Measurements from ENCODE around the gene TET1.

DNA sequence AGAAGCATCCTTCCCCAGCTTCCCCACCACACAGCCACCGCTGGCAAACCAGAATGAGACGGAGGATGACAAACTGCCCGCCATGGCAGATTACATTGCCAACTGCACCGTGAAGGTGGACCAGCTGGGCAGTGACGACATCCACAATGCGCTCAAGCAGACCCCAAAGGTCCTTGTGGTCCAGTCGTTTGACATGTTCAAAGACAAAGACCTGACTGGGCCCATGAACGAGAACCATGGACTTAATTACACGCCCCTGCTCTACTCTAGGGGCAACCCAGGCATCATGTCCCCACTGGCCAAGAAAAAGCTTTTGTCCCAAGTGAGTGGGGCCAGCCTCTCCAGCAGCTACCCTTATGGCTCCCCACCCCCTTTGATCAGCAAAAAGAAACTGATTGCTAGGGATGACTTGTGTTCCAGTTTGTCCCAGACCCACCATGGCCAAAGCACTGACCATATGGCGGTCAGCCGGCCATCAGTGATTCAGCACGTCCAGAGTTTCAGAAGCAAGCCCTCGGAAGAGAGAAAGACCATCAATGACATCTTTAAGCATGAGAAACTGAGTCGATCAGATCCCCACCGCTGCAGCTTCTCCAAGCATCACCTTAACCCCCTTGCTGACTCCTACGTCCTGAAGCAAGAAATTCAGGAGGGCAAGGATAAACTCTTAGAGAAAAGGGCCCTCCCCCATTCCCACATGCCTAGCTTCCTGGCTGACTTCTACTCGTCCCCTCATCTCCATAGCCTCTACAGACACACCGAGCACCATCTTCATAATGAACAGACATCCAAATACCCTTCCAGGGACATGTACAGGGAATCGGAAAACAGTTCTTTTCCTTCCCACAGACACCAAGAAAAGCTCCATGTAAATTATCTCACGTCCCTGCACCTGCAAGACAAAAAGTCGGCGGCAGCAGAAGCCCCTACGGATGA lies 177.1 kb downstream of the RTKN2 start:
CAGE:
- cytosol, long polyA minus RNA = no peak
- cytosol, long polyA plus RNA = no peak
- long polyA plus RNA = no peak
- nucleus, long polyA minus RNA = no peak
- nucleus, long polyA plus RNA = no peak

CAGE:
- cytosol, long polyA minus RNA = no peak
- cytosol, long polyA plus RNA = no peak
- long polyA plus RNA = no peak
- nucleus, long polyA minus RNA = no peak
- nucleus, long polyA plus RNA = no peak
Measured at GRCh38 chr10:62620641-62620967, 183.9 kb upstream of the ADO start.

GRCh38 chr10:62810955-62811898 lies 4.9 kb downstream of the EGR2 start:
CAGE:
- cytosol, long polyA minus RNA = no peak
- cytosol, long polyA plus RNA = no peak
- long polyA plus RNA = no peak
- nucleus, long polyA minus RNA = no peak
- nucleus, long polyA plus RNA = no peak

DNA sequence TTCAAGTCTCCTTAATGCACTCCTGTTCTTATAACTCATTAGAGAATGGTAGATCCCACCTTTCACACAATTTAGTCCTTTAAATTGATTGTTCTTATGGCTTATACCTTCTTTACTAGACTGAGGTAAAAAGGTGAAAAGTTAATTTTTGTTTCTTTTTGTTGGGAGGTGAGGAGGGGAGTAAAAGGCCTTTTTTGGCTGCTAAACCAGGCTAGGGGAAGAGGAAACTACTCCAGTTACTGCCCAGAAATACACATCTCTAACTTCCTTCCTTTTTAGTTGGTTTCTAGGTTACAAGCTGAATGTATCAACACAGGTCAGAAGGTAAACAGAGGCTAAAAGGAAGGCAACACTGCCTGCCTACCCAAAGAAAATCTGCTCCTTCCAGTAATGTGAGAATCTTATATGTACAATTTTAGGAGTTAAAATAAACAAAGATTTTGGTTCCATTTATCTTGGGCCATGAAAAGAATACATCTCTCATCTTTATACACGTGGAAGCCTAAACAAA lies 140.4 kb downstream of the NRBF2 start:
CAGE:
- cytosol, long polyA minus RNA = no peak
- cytosol, long polyA plus RNA = no peak
- long polyA plus RNA = no peak
- nucleus, long polyA minus RNA = no peak
- nucleus, long polyA plus RNA = no peak

DNA sequence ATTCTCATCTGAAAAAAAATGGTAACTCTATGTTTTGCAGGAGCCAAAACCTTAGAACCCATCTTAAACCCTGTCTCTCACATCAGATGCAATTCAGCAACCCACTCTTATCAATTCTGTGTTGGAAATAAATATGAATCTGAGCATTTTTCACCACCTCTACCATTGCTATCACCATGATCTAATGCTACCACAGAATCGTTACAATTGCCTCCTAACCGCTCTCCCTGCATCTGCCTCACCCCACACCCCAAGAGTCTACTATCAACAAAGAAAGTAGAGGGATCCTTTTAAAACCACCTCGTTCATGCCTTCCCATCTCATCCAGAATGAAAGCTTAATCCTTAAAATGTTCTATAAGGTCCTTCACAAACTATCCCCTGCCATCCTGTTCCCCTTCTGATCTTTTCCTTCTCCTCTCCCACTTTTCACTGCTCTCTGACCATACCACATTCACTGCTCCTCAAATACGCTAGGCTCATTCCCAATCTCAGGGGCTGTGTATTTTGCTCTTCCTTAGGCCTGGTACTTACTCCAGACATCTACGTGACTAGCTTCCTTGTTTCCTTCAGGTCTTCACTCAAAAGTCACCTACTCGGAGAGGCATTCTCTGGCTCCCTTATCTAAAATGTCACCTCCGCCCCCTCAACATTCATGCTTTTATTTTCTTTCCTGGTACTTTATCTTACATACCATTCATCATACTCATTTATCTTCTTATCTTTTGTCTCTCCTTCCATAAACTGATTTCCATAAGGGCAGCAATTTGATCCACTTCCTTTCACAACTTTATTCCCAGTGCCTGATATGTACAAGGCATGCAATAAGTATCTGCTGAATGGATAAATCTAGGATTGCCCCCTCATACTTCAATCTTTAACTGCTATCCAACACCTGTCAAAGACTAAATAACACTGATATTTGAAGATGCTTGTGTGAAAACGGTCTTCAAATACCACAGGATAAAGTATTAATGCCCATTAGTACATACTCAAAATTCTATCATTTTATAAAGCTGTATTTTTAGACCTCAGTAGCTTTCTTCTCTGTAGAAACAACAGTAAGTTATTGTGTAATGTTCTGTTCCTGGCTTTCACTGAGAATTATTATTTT lies 27.2 kb downstream of the JMJD1C start:
CAGE:
- cytosol, long polyA minus RNA = no peak
- cytosol, long polyA plus RNA = no peak
- long polyA plus RNA = no peak
- nucleus, long polyA minus RNA = no peak
- nucleus, long polyA plus RNA = no peak

DNA sequence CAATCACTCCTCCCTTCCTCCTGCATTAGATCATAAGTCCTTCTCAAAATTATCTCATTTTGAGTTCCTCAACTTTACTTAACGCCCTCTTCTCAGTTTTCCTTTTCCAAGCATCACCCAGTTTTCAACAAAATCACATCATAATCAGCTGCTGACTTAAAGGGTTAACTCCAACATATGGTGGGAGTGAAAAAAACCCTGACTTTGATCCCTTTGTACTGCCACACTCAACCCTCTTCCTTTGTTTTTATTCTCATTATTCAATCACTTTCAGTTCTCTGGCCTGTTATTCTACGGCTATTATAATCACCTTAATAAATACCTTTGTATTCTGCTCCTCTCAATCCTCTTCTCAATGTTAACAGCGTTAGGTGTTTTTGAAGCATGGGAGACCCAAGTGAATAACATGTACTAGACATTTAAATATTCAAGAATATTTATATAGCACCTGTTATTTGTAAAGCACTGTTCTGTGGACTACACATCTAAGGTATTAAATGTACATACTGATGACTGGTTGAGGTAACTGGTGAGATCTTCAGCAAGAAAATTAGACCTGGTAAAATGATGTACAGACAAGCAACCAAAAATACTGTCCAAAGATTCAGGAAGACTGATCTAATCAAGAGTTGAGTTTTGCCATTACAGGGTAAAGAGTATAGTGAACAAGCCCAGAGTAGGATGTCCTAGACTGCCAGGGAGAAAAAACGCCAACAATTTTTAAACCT lies 24.1 kb downstream of the JMJD1C start:
CAGE:
- cytosol, long polyA minus RNA = no peak
- cytosol, long polyA plus RNA = no peak
- long polyA plus RNA = no peak
- nucleus, long polyA minus RNA = no peak
- nucleus, long polyA plus RNA = no peak

CAGE:
- cytosol, long polyA minus RNA = no peak
- cytosol, long polyA plus RNA = no peak
- long polyA plus RNA = no peak
- nucleus, long polyA minus RNA = no peak
- nucleus, long polyA plus RNA = no peak
Measured at GRCh38 chr10:63464775-63465018, 1.1 kb downstream of the JMJD1C start.

DNA sequence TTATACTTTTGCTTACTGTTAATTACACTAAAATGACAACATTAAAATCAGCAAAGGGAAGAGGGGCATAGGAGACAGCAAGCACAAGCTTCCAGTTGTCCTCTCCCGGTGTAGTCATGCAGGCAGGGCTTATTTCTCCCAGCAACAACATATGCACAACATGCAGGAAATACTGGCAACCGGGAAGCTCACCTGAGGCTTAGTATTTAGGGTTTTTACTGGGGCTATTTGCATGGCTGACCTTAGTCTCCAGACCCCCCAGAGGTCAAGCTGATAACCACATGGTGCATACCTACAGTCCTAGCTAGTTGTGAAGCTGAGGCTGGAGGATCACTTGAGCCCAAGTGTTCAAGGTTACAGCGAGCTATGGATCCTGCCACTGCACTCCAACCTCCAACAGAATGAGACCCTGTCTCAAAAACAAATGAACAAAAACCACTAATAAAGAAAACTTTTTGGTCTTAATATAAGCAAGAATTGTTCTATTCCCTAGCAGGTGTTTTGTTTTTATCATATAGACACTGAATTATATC lies 12.8 kb upstream of the JMJD1C start:
CAGE:
- cytosol, long polyA minus RNA = no peak
- cytosol, long polyA plus RNA = no peak
- long polyA plus RNA = no peak
- nucleus, long polyA minus RNA = no peak
- nucleus, long polyA plus RNA = no peak

GRCh38 chr10:63630407-63631192 lies 109.4 kb downstream of the REEP3 start:
CAGE:
- cytosol, long polyA minus RNA = no peak
- cytosol, long polyA plus RNA = no peak
- long polyA plus RNA = no peak
- nucleus, long polyA minus RNA = no peak
- nucleus, long polyA plus RNA = no peak

DNA sequence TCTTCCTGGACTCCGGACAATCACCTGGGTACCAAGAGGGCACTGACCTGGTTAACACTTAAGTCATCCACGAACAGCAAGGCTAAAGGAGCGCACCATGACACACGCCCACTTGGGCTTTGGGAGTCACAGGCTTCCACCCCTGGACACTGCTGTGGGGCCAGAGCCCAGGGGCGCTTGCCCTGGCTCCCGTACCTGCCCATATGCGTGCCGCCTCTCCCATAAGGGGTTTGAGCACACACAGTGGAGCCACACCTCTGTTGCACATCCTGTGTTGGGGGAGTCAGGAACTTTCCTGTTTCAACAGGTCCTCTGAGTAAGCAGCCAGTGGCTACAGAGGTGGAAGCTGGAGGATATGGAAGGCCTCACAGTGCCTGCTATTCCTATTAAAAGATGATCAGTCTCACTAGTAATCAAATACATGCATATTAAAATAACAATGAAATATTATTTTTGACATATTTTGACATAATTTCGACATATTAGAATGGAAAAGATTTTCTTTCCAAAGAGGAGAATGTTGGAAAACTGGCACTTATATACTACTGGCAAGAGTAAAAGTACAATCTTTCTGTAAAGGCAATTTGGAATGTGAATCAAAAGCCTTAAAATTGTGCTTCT lies 152.1 kb downstream of the REEP3 start:
CAGE:
- cytosol, long polyA minus RNA = no peak
- cytosol, long polyA plus RNA = no peak
- long polyA plus RNA = no peak
- nucleus, long polyA minus RNA = no peak
- nucleus, long polyA plus RNA = no peak

CAGE:
- cytosol, long polyA minus RNA = no peak
- cytosol, long polyA plus RNA = no peak
- long polyA plus RNA = no peak
- nucleus, long polyA minus RNA = no peak
- nucleus, long polyA plus RNA = no peak
Measured at GRCh38 chr10:64370032-64370614, 848.9 kb downstream of the REEP3 start.

CAGE:
- cytosol, long polyA minus RNA = no peak
- cytosol, long polyA plus RNA = no peak
- long polyA plus RNA = no peak
- nucleus, long polyA minus RNA = no peak
- nucleus, long polyA plus RNA = no peak
Measured at GRCh38 chr10:65571187-65571710, 1354.6 kb upstream of the LRRTM3 start.

GRCh38 chr10:67904326-67904761 lies 19.9 kb downstream of the SIRT1 start:
CAGE:
- cytosol, long polyA minus RNA = no peak
- cytosol, long polyA plus RNA = no peak
- long polyA plus RNA = no peak
- nucleus, long polyA minus RNA = no peak
- nucleus, long polyA plus RNA = no peak

GRCh38 chr10:68070760-68071412 lies 4.2 kb downstream of the HERC4 start:
CAGE:
- cytosol, long polyA minus RNA = no peak
- cytosol, long polyA plus RNA = no peak
- long polyA plus RNA = no peak
- nucleus, long polyA minus RNA = no peak
- nucleus, long polyA plus RNA = no peak

CAGE:
- cytosol, long polyA minus RNA = no peak
- cytosol, long polyA plus RNA = no peak
- long polyA plus RNA = no peak
- nucleus, long polyA minus RNA = no peak
- nucleus, long polyA plus RNA = no peak
Measured at GRCh38 chr10:68344898-68345607, 12.3 kb upstream of the PBLD start.

GRCh38 chr10:68477728-68478112 lies 5.9 kb upstream of the DNA2 start:
CAGE:
- cytosol, long polyA minus RNA = no peak
- cytosol, long polyA plus RNA = no peak
- long polyA plus RNA = no peak
- nucleus, long polyA minus RNA = no peak
- nucleus, long polyA plus RNA = no peak

CAGE:
- cytosol, long polyA minus RNA = no peak
- cytosol, long polyA plus RNA = no peak
- long polyA plus RNA = no peak
- nucleus, long polyA minus RNA = no peak
- nucleus, long polyA plus RNA = no peak
Measured at GRCh38 chr10:68559735-68560935, at the start of gene TET1. TSS of gene TET1 (plus strand) at chr10:68560337.

CAGE:
- cytosol, long polyA minus RNA = no peak
- cytosol, long polyA plus RNA = no peak
- long polyA plus RNA = no peak
- nucleus, long polyA minus RNA = no peak
- nucleus, long polyA plus RNA = no peak
Measured at GRCh38 chr10:68828047-68828673, 829 bp downstream of the STOX1 start.

DNA sequence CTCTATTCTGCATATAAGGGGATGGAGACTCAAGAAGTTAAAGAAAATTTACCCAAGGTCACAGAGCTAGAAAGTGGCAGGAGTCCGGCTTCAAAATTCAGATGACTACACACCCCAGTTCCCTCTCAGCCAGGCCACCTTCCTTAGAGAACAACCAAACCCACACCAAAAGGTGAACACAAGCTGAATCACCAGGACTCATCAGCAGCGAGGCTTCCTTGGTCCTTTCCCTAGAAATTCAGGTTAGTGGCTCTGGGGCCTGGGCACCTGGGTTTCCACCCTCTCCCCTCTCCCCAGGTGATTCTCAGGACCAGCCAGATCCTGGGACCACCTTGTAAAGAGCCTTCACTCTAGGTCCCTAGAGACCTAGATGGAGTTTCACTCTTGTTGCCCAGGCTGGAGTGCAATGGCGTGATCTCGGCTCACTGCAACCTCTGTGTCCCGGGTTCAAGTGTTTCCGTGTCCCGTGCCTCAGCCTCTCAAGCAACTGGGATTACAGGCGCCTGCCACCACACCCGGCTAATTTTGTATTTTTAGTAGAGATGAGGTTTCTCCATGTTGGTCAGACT lies 40.4 kb upstream of the SRGN start:
CAGE:
- cytosol, long polyA minus RNA = no peak
- cytosol, long polyA plus RNA = no peak
- long polyA plus RNA = no peak
- nucleus, long polyA minus RNA = no peak
- nucleus, long polyA plus RNA = no peak

DNA sequence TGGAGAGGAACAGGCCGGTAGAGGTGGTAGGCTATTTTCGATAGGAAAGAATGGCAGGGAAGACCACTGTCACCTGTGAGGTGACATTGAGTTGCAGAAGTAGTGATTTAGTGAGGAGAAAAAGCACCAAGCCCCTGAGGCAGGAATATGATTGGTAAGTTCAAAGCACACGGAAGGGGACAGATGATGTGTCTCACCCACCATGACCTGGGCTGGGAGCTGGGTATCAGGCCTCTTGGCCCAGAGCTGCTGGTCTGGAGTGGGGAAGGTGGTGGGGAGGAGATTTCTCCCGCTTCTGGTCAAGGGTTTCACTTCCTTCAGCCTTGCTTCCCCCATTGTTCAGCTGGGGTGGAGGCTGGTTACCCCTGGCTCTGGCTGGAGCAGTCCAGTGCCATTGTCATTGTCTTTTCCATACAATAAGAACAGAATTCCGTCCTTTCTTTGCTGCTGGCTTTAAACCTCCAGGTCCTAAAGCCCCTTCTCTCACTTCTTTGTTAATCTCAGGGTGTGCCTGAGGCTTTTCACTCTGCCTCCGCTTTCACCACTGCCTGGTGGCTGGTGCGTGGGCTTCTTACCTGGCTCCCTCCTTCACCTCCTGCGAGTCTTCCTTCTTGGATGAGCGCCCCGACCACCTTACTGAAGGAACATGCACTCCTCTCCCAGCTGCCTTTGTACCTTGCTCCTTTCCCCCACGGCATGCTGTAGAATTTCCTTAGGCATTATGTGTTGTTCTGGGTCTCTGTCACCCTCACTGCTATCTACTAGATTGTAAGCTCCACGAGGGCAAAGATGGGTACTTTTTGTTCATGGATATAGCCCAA lies 35.7 kb upstream of the SRGN start:
CAGE:
- cytosol, long polyA minus RNA = no peak
- cytosol, long polyA plus RNA = no peak
- long polyA plus RNA = no peak
- nucleus, long polyA minus RNA = no peak
- nucleus, long polyA plus RNA = no peak